Metastatic Breast Carcinoma in the Ovary (tissue), 3 donors: ENCODE measurements around the genes CIB4, KCNK3, DPYSL5, TMEM214 and ATRAID.

GRCh38 chr2:26020068-26020860, 13.6 kb upstream of the RAB10 start:
- PRO-cap, 3 experiments: no peak in any of the 3 experiments

GRCh38 chr2:26184736-26185410, 12.0 kb downstream of the GAREM2 start:
- PRO-cap, 3 experiments: peak in 3 of 3 experiments; most common plus-strand start chr2:26185039 (in 3); most common minus-strand start chr2:26184786 (in 1)

DNA sequence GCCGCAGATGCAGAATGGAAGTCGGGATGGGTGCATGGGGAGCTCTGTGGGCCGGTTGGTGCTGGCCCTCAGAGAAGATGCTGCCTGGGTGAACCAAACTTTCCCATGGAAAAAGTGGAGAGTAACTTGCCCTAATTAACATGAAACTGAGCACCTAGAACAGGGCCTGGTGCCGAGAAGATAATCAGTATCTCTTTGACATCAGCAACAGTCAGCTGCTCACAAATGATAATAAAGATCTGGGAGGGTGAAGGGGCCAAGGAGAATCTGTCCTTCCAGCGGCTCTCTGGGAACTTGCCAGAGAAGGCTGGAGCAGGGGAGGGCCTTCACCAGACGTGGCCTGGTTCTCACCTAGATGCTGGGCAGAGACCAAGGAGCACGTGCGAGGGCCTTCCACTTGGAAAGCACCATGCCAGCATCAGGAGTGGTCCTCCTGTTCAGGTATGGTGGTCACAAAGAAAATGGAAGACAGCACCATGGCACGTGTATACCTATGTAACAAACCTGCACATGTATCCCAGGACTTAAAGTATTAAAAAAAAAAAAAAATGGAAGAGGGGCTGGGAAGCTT, 18.9 kb downstream of the GAREM2 start:
- PRO-cap, 3 experiments: no peak in any of the 3 experiments

GRCh38 chr2:26232120-26232449, 12.3 kb downstream of the HADHA start:
- PRO-cap, 3 experiments: no peak in any of the 3 experiments

DNA sequence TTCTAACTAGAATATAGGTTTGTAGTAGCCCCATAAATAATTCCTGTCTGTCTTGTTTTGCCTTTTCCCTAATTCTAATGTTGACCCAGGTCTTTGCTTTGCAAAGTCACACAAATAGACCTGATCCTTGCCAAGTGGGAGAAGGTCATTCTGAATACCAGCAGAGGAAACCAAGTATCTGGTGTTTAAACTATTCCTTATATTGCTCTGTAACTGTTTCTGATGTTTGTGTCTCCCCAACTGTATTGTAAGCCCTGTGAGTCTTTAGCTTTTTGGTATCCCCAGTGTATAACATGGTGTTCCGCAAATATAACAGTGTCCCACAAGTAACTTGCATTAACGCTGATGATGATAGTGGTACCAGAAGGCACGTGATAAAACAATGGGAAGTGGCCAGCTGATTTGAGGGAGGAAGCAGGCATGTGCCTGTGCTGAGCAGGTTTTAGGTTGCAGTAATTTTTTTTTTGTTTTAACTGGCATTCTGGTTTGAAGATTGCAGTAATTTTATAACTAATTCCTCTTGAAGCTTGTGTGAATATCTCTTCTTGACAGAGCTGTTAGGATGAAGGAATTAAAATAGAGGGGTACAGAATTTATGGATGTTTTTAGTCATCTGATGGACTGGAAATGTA, 11.2 kb downstream of the HADHB start:
- PRO-cap, 3 experiments: no peak in any of the 3 experiments

DNA sequence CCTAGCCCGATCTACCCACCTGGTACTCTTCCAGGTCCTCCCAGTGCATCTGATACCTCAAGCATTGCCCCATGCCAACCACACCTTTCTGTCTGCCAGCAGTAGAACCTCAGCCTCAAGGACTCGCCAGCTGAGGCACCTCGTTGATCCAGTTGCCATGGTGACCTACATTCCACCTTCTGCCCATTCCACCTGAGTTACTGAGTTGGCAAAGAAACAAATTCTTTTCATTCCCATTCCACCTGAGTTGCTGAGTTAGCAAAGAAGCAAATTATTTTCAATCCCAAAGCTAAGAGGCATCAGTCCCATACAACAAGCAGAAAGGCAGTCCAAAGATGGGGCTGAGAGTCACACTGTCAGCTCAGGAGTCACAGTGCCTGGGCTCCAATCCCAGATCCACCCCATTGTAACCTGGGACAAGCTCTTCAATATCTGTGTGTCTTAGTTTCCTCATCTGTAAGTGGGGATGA, at the start of gene CIB4:
TSS of gene CIB4 (minus strand) at position 125 of the 470 bp plus-strand sequence.
- PRO-cap, 3 experiments: no peak in any of the 3 experiments

DNA sequence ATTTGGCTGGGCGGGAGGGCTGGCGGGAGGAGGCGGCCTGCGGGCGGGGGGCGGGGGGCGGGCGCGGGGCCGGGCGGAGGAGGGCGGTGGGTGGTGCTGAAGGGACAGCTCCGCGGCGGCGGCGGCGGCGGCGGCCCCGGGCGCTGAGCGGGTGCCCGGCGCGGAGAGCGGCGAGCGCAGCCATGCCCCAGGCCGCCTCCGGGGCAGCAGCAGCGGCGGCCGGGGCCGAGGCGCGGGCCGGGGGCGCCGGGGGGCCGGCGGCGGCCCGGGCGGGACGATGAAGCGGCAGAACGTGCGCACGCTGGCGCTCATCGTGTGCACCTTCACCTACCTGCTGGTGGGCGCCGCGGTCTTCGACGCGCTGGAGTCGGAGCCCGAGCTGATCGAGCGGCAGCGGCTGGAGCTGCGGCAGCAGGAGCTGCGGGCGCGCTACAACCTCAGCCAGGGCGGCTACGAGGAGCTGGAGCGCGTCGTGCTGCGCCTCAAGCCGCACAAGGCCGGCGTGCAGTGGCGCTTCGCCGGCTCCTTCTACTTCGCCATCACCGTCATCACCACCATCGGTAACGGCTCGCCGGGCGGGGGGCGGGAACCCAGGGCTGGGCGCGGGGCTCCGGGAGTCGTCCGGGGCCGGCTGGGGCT, at the start of gene KCNK3:
TSS of gene KCNK3 (plus strand) at position 124 of the 639 bp plus-strand sequence.
- PRO-cap, 3 experiments: peak in 1 of 3 experiments; most common plus-strand start position 124 of the sequence (in 1)

DNA sequence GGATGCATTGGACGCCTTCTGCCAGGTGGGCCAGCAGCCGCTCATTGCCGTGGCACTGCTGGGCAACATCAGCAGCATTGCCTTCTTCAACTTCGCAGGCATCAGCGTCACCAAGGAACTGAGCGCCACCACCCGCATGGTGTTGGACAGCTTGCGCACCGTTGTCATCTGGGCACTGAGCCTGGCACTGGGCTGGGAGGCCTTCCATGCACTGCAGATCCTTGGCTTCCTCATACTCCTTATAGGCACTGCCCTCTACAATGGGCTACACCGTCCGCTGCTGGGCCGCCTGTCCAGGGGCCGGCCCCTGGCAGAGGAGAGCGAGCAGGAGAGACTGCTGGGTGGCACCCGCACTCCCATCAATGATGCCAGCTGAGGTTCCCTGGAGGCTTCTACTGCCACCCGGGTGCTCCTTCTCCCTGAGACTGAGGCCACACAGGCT, 7.7 kb upstream of the CENPA start:
- PRO-cap, 3 experiments: no peak in any of the 3 experiments

DNA sequence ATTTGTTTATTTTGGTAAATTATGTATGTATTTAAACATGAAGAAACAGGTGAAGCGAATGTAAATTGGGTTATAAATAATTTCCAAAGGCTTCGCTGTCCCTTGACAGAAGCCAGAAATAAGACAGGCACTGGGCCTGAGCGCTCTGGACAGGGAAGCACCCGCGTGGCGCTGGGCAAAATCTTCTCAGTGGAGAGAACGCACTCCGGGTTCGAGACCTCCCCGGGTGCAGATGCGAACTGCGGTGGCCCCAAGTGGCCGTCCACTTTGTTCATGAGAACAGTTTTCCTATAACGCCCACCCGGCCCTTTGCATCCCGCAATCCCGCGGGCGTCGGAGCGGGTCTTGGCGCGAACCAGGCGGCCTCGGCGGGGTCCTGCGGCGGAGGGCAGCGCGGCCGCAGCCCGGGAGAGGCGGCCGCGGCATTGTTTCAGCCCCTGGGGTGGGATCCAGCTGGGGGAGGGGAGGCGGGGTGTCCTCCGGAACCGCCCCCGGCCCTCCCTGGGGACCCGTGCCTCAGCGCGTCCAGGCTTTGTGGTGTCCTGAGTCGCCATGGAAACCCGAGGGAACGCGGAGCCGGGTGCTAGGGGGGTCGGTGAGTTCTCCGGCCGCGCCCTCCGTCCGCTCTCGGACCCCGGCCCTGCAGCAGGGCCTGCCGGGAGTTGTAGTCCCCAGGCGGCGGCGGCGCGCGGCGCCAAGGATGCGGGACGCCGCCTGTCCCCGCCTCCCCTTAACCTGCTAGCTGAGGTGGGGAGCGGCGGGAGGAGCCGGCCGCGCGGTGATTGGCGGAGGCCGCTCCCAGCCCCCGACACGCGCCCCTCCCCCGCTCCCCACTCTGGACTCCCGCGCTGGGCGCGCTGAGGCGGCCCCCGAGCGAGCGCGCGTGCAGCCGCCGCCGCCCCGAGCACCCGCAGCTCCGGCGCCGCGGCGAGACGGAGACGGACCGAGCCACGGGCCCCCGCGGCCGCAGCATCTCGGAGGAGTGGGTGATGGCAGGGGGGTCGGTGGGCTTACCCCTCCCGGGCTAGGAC, at the start of gene DPYSL5:
TSS of gene DPYSL5 (plus strand) at position 860 of the 1,031 bp plus-strand sequence.
- PRO-cap, 3 experiments: no peak in any of the 3 experiments

GRCh38 chr2:27032514-27033479, at the start of gene TMEM214:
TMEM214 (plus strand) TSS chr2:27032965.
- PRO-cap, 3 experiments: peak in 3 of 3 experiments; most common plus-strand start chr2:27032977 (in 2); most common minus-strand start chr2:27032874 (in 2)

- PRO-cap, 3 experiments: no peak in any of the 3 experiments
Observed at GRCh38 chr2:27110920-27111554, 7.9 kb downstream of the CGREF1 start.

DNA sequence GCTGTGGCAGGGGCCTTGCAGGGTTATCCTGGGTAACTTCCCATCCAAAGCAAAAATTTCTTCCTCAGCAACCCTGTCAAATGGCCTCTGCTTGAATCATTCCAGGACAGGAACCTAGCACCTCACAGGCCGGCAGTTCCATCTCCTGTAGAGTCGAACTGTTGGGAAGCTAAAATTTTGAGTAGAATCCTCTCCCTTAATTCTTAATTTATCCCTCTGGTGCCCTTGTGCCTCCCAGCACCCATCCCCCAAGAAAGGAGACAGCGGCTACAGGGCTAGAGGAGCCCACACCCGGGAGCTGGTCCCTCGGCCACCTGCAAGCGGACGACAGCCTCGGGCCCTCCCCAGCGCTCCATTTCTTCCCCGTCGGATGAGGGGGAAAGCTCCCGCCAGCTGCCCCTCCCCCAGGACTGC, 774 bp downstream of the CGREF1 start:
- PRO-cap, 3 experiments: no peak in any of the 3 experiments

DNA sequence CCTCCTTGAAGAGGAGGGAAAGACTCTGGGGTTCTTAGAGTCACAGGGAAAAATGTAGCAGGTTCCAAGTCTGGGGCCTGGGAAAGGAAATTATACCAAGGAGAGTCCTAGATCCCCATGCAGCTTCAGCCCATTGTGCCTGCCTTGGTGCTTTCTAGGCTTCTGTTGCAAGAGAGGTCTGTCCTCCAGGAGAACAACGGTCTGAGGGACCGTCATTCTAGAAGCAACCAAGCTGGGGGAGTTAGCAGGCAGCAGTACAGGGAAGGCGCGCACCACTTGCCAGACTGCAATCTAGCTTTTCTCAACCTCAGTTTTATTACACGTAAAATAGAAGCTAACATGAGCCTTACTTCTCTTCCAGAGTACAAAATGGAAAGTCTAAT, 1.8 kb downstream of the TCF23 start:
- PRO-cap, 3 experiments: no peak in any of the 3 experiments

GRCh38 chr2:27211002-27212163, at the start of gene ATRAID:
ATRAID (plus strand) TSS chr2:27212041.
- PRO-cap, 3 experiments: peak in 3 of 3 experiments; most common plus-strand start chr2:27212018 (in 2); most common minus-strand start chr2:27211813 (in 1)

GRCh38 chr2:27493661-27493917, 1.4 kb downstream of the FNDC4 start:
- PRO-cap, 3 experiments: no peak in any of the 3 experiments

DNA sequence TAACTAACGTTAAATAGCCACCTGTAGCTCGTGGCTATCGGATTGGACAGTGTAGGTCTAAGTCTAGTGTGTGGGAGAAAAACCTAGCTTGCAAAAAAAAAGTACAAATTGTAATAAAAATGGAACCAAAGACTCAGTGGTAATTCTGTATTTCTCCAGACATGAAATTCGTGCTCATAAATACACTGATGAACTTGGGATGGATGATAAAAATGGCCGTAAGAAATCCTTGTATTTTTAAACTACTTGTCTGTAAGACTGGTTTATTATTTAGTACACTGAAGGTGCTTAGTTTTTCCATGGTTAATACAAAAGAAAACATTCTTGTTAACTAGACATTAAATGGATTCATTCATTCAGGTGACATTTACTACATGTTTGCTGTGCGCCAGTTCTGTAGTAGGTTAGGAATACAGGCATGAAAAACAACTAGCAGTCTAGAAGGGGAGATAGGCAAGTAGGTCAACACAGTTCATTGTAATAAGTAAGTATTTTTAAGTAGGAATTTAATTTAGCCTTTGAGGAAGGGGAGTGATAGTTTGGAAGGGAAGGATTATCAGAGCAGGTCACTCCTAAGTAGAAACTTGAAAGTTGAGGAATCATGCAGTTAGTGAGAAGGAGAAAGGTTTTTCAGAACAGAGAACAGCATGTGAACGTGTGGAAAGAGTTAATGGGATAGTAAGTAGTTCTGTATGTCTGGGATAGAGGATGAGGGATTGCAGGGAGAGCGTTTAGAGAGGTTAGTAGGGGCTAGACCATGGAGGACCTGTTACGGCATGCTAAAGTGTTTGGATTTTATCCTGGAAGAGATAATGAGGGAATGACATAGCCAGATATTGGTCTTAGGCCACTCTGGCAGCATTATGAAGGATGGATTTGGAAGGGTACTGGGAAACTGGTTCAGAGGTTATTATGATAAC, 1.5 kb downstream of the ZNF512 start:
- PRO-cap, 3 experiments: no peak in any of the 3 experiments

DNA sequence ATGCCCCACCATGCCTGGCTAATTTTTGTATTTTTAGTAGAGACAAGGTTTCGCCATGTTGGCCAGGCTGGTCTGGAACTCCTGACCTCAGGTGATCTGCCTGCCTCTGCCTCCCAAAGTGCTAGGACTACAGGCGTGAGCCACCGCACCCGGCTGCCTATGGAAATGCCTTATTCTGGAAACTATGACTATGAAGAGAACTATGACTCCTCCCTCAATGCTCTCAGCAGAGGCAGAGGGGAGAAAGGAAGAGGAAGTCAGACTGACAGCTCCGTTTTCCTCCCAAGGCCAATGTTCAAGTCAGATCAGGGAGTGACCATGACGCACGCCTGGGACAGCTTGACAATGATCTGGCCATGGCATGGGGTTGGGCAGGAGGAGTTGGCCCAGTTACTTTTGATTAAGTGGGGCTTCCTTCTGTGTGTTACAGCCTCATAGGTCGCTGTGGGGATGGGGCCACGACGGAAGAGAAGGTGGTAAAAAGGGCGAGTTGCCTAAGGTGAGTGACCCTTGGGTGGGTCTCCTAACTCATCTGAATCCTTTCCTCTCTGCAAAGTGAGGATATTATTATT, 44.2 kb upstream of the MRPL33 start:
- PRO-cap, 3 experiments: peak in 1 of 3 experiments; most common plus-strand start position 294 of the sequence (in 1); most common minus-strand start position 167 of the sequence (in 1)

- PRO-cap, 3 experiments: peak in 1 of 3 experiments; most common plus-strand start chr2:27757064 (in 1); most common minus-strand start chr2:27756948 (in 1)
Observed at GRCh38 chr2:27756766-27757348, 14.7 kb upstream of the MRPL33 start.

GRCh38 chr2:27798774-27799607, 27.5 kb downstream of the MRPL33 start:
- PRO-cap, 3 experiments: no peak in any of the 3 experiments

DNA sequence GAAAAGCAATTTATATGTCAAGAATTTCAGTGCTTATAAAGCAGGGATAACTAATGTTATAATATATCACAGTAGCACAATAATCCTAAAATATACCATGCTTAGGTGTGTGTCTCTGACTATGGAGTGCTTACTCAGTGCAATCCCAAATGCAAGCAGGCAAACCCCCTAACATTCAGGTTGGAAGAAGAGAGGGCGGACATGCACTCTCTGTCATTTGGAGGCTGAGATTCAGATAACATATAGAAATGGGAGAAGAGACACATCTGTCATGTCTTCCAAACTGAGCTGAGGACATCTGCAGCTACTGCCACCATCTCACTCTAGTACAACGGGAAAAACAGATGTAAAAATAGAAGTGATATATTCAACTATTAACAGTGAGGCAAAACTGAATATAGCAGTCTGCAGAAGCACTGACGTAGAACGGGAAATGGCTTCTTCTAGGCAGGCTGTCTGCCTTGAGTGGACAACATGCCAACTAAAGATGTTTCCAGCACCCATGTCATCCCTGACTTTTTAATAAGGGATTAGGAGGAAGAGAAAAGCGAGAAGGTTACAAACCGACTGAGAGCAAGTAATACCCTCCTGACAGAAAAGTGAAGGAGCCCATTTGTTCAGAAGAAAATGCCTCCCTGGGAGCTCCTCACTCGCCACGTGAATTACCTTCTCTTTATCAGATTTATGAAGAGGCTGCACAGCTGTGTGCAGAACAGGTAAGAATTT, 51.6 kb downstream of the MRPL33 start:
- PRO-cap, 3 experiments: no peak in any of the 3 experiments